Choroid plexus epithelial cell (primary cell): ENCODE results near the gene CLIC6.

DNA sequence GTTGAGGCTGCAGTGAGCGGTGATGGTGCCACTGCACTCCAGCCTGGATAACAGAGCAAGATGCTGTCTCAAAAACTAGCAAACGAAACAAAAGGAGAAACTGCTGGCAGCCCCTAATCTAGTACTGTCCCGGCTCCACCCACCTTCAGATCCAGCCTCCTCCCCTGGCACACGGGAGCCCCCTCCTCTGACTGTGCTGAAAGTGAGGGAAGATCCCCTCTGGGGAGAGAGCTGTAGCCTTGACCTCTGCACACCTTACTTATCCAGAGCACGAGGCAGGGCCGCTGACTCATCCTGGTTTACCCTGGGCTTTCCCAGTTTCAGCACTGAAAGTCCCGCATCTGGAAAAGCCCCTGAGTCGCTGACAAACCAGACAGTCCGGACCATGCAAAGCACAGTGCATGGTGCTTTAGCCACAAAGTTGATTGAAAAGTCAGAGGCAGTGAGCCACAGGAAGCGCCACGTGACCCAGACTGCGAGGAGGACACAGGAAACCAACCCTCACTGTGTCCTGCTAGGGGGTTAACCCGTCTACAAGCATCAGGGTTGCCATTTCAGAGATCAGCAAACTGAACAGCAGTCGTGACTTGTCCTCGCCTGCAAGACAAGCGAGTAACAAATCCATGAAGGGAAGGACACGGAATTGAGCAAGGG, 20.2 kb upstream of the IFNGR2 start:
- RRBS: no CpG with 5 or more reads among the region's 17 CpGs

DNA sequence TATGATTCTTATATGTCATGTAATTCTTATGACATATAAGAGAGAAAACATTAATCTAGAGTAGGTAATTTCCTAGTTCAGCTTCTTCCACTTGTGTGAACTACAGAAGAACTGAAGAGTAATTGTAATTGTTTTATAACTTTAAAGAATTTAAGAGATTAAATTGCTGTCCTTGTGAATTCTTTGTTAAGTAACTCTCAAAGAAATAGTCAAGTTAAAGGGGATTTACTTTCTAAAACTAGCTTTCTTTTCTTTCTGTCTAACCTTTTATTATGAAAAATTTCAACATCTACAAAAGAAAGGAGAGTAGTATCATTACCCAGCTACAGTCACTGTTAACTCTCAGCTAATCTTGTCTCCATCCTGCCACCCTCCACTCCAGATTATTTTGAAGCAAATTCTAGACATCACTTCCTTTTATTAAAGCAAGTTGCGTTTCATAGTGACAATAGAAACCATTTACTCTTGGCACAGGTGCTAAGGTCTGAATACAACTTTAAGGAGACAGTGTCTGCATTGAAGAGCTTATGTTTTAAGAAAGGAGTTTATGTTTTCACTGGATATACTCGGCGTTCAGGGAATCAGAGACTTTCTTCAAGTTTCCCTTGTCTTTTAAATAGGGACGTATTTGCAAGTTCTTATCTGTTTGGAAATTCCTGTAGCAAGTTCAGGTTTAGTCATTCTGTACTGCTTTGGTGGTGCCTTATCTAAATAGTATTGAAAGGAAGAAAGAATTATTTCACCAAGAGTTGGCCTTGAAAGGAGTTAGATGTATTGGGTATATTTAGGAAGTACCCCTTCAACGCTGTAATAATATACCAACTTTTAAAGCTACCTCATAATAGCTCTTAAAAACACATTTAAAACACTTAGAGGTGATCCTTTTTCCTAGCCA, 42.6 kb downstream of the ITSN1 start:
- RRBS: no CpG with 5 or more reads among the region's 5 CpGs

- RRBS: no CpG with 5 or more reads among the region's 3 CpGs
Measured at GRCh38 chr21:33761625-33762122, 119.4 kb downstream of the ITSN1 start.

DNA sequence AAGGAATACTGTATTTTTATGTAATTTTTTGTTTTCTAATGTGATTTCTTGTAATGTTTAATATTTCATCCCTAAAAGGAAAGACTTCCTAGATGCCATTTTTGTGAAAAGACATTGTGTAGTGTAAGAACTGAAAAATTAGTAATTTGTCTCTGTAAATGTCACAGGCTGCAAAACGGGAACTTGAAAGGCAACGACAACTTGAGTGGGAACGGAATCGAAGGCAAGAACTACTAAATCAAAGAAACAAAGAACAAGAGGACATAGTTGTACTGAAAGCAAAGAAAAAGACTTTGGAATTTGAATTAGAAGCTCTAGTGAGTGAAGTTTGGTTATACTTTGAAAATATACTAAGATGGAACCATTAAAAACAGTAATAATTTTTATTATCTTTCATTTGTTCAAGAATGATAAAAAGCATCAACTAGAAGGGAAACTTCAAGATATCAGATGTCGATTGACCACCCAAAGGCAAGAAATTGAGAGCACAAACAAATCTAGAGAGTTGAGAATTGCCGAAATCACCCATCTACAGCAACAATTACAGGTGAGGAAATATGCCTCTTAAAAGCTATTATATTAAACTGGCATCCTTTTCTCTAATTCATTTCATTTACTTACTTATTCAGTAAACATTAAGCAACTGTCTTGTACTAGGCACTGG, 132.4 kb downstream of the ITSN1 start:
- RRBS: no CpG with 5 or more reads among the region's 6 CpGs

DNA sequence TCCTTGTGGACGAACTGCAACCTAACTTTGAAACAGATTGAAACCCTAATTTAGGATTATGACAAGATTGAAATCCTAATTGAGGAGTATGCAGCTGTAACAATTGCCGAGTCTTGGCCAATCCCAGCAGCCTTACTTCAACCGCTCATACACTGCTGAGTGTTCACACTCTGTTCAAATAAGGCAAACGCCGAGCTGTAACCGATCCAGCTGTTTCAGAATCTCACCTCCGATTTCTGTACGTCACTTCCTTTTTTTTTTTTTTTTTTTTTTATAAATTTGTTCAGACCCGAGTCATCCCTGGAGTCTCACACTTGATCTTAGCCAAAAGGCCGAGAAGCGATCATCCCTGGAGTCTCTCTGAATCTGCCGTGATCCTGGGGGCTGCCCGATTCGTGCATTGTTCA, 22.3 kb upstream of the ATP5PO start:
- RRBS: no CpG with 5 or more reads among the region's 14 CpGs

- RRBS: no CpG with 5 or more reads among the region's 9 CpGs
Measured at GRCh38 chr21:34075694-34076518, 2.5 kb downstream of the MRPS6 start.

- RRBS: no CpG with 5 or more reads among the region's 10 CpGs
Measured at GRCh38 chr21:34131648-34132320, 58.4 kb downstream of the MRPS6 start.

DNA sequence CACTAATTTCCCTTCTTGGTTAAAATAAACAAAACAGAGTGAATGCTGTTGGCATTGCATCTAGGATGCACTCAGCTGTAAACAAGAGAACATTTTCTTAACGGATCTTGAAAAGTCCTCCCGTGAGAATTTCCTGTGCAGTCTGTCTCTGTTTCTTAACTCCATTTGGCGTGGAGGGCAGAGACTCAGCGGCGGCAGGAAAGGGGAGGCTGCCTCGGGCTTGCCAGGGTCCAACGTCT, 142.0 kb upstream of the KCNE2 start:
- RRBS: no CpG with 5 or more reads among the region's 7 CpGs

- RRBS: no CpG with 5 or more reads among the region's 11 CpGs
Measured at GRCh38 chr21:34361829-34362215, 2.0 kb upstream of the KCNE2 start.

GRCh38 chr21:34510386-34511217, 1.4 kb downstream of the KCNE1 start:
- RRBS: no CpG with 5 or more reads among the region's 10 CpGs

GRCh38 chr21:34668511-34669220, at the start of gene CLIC6:
TSS of gene CLIC6 (plus strand) at chr21:34668994.
- RRBS: 44% methylated on average over 12 of the region's 29 CpGs

DNA sequence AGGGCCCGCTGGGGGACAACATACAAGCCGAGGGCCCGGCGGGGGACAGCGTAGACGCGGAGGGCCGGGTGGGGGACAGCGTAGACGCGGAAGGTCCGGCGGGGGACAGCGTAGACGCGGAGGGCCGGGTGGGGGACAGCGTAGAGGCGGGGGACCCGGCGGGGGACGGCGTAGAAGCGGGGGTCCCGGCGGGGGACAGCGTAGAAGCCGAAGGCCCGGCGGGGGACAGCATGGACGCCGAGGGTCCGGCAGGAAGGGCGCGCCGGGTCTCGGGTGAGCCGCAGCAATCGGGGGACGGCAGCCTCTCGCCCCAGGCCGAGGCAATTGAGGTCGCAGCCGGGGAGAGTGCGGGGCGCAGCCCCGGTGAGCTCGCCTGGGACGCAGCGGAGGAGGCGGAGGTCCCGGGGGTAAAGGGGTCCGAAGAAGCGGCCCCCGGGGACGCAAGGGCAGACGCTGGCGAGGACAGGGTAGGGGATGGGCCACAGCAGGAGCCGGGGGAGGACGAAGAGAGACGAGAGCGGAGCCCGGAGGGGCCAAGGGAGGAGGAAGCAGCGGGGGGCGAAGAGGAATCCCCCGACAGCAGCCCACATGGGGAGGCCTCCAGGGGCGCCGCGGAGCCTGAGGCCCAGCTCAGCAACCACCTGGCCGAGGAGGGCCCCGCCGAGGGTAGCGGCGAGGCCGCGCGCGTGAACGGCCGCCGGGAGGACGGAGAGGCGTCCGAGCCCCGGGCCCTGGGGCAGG, 1.4 kb downstream of the CLIC6 start:
- RRBS: 2% methylated on average over 21 of the region's 85 CpGs

GRCh38 chr21:34826796-34827420, 158.1 kb downstream of the CLIC6 start:
- RRBS: no CpG with 5 or more reads among the region's 4 CpGs

DNA sequence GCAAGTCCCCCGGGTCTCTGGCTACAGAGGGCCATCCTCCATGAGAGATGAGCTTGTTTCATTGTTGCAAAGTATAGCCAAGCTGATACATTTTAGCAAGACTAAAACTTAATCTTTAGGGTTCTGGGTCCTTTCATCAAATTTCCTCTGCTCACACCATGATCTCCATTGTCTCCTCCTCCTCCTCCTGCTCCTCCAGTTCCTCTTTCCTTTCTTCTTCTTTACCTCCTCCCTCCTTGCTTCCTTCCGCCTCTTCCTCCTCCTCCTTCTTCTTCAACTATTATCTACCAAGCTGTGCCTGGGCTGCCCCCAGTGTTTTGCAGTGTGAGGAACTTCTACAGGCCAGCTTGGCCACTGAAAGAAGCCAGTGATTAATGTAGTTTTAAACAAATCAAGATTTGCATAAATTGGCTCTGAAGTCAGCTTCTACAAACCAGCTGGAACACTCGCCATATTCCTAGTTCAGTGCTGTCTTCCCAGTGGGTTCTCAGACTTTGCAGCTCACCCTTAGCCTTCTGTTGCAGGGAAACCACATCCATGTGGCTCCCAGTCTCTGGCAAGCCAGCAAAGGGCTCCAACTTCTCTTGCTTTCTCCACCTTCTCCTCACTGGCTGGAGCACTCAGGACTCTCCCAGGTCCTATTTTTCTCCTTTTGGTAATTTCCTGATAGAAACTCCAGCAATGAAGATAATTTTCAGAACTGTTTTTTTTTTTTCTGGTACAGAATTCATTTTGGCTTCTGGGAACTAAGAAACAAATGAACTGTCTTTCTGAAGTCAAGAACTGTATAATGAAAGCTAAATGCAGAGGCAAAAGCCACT, 139.2 kb downstream of the RUNX1 start:
- RRBS: no CpG with 5 or more reads among the region's 3 CpGs

- RRBS: no CpG with 5 or more reads among the region's 8 CpGs
Measured at GRCh38 chr21:35253989-35254409, 204.9 kb upstream of the RUNX1 start.

DNA sequence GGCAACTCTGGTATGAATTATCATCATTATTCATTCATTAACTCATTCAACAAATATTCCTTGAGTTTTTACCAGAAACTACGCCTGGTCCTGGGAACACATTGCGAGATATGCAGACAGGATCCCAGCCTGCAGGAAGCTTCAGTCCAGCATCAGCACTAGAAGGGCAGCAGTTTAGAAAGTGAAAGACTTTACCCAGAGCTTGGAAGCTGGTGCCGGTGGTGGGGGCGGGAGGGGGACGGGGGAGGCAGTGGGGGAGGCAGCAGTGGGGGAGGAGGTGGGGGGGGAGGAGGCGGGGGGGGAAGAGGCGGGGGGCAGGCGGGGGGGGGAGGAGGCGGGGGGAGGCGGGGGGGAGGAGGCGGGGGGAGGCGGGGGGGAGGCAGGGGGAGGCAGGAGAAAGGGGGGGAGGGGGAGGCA, 55.8 kb downstream of the SETD4 start:
- RRBS: no CpG with 5 or more reads among the region's 12 CpGs

DNA sequence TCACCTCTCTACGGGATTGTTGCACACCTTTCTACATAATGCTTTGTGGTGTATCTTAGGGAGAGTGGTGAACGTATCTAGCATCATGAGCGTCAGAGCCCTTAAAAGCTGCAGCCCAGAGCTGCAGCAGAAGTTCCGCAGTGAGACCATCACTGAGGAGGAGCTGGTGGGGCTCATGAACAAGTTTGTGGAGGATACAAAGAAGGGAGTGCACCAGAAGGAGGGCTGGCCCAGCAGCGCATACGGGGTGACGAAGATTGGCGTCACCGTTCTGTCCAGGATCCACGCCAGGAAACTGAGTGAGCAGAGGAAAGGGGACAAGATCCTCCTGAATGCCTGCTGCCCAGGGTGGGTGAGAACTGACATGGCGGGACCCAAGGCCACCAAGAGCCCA, 2.6 kb downstream of the CBR1 start:
- RRBS: no CpG with 5 or more reads among the region's 11 CpGs

DNA sequence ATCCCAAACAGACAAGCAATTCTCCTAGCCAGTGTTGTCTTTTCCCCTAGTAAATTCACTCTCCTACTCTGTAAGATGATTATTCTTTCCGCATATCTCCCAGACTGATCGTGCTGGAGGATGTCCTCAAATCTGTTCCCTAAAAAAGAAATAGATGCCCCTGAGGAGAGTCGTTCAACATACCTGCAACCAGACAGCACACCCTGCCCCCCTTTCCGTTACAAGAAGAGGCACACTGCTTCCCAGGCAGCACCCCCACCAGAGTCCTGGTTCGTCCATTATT, 5.6 kb downstream of the CBR1 start:
- RRBS: no CpG with 5 or more reads among the region's 5 CpGs

GRCh38 chr21:36078996-36079572, 9.3 kb downstream of the CBR1 start:
- RRBS: no CpG with 5 or more reads among the region's 14 CpGs